ENCODE measurements around the genes MT1E, SLC12A3 and ADGRG1.

DNA sequence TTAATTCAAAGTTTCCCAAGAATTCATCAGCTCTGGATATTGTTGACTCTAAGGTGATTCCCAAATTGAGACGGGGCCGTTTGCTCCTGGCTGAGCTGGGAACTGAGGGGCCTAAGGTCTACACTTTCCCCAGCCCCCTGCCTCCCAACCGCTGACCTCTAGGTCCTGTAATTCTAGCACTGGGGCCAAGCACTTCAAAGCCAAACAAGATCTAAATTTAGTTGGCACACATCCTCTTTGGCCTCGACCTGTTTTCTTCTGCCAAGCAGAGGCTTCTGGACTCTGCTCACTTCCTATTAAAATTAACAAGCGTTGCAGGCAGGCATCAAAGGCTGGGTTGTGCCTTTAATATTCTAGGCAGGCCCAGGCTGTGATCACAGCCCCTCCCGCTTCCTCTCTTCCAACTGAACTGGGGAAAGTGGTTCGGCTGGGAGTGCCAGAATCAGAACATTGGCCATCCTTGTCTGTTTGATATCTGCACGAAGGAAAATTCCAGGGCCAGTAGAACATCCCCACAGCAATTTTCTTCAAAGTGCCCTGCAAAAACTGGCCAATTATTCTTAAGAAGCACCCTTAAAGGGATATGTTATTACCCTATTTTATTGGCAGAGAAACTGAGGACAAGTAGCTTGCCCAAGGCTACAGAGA, 13.0 kb upstream of the MT4 start:
- RAMPAGE, long total RNA: no peak
- RRBS: no CpG with 5 or more reads among the region's 8 CpGs

GRCh38 chr16:56605939-56606495, 2.4 kb upstream of the MT2A start:
- RAMPAGE, long total RNA: no peak
- RRBS: no CpG with 5 or more reads among the region's 4 CpGs

- RAMPAGE, long total RNA: start-site peak on the plus strand at chr16:56625671-56625788, 905 and 926 reads in 2 replicates
- RRBS: under 1% methylated on average over 9 of the region's 49 CpGs
Observed at GRCh38 chr16:56625437-56626358, at the start of gene MT1E. Gene MT1E (plus strand): TSS chr16:56625781.

DNA sequence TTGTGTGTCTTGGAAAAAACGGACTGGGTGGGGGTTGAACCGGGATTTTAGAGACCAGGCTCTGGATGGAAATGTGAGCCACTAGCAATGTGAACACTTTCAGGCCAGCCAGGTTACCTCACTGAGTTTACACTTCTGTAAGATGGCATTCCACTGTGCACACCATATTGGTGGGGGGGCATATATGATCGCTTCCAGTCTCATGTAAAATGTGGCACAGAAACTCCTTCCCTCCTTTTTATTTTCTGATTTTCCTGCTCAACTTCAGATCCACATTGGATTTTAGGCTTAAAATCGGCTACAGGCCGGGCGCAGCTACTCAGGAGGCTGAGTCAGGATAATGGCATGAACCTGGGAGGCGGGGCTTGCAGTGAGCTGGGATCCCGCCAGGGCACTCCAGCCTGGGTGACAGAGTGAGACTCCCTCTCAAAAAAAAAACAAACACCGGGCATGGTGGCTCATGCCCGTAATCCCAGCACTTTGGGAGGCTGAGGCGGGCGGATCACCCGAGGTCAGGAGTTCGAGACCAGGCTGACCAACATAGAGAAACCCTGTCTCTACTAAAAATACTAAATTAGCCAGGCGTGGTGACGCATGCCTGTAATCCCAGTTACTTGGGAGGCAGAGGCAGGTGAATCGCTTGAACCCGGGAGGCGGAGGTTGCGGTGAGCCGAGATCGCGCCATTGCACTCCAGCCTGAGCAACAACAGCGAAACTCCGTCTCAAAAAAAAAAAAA, 1.7 kb downstream of the MT1E start:
- RAMPAGE, long total RNA: no peak
- RRBS: no CpG with 5 or more reads among the region's 25 CpGs

DNA sequence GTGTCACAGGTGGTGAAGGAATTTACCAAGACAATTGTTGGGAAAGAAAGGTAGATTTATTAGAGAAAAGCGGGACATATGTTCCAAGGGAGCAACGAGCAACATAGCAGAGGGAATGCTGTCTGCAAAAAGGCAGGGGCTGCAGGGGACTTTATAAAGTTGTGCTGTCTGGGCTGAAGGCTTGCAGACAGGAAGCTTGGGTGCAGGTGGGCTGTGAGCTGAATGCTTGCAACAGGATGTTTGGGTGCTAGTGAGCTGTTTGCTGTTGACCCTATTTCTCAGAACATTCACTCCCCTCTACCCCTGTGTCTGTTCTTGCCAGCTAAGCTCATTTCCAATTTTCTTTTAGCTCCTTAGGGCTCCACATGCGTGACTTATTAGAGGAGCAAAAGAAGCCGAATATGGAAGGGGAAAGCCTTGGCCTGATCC, 21.5 kb upstream of the NUP93 start:
- RAMPAGE, long total RNA: no peak
- RRBS: no CpG with 5 or more reads among the region's 4 CpGs

DNA sequence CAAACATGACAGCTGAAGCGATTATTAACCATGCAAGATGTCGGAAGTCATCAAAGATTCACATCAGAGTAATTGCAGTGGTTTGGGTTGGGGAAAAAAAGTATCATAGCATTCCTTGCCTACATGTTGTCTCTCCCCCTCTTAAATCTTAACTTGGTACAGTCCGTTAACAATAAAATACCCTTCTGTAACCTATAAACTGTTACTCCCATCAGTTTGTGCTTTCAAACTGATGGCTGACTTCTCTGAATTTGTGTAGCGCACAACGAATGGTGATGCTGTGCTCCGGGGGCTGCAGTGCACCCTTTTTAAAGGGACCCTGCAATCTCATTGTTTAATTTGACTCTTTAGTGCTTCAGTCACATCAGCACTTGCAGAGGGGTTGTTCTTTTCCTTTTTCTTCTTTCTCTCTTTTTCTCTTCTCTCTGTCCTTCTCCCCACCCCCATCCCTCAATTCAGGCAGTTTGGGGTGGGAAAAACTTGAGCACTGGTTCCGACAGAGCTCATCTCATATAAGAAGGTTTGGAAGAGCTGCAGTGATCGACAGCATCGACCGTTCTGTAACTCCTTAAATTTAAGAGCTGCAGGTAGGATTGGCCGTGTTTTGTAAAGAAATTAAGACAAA, 51.8 kb downstream of the NUP93 start:
- RAMPAGE, long total RNA: no peak
- RRBS: no CpG with 5 or more reads among the region's 11 CpGs

GRCh38 chr16:56833300-56833808, 31.7 kb upstream of the SLC12A3 start:
- RAMPAGE, long total RNA: no peak
- RRBS: no CpG with 5 or more reads among the region's 7 CpGs

DNA sequence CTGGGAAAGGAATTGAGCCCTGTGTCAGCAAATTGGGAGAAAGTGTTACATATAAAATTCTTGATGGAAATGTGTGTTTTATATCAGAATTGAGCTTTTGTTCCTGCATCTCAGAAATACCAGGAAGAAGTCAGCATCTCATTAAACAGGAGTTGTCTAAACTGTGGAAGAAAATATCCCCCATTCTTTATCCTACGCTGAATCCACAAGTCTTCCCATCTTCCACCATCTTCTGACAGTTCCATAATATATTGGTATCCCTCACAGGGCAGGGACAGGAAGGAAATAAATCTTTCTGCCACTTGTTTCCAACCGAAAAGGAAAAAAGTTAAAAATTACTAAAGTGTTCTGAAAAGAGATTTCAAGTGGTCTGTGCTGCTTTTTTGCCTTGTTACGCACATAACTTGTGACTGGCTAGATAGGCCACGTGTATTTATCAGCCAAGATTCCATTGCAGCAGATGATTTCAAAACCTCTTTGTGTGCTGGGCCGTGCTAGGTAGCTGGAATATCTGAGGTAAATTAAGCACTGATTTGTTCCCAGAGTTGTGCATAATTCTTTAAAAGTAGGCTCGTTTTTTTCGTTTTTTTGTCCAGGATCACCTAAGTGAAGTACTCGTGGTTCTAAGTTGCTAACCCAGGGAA, 16.6 kb upstream of the SLC12A3 start:
- RAMPAGE, long total RNA: no peak
- RRBS: no CpG with 5 or more reads among the region's 8 CpGs

DNA sequence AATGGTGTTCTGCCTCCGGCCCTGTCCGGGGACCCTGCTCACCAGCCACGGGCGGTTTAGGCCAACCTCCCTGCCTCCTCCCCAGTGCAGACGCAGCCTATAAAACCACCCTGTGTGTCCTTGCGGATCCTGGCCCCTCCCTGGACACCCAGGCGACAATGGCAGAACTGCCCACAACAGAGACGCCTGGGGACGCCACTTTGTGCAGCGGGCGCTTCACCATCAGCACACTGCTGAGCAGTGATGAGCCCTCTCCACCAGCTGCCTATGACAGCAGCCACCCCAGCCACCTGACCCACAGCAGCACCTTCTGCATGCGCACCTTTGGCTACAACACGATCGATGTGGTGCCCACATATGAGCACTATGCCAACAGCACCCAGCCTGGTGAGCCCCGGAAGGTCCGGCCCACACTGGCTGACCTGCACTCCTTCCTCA, at the start of gene SLC12A3:
TSS of gene SLC12A3 (plus strand) at position 130 of the 438 bp plus-strand sequence.
- RAMPAGE, long total RNA: no peak
- RRBS: no CpG with 5 or more reads among the region's 16 CpGs

DNA sequence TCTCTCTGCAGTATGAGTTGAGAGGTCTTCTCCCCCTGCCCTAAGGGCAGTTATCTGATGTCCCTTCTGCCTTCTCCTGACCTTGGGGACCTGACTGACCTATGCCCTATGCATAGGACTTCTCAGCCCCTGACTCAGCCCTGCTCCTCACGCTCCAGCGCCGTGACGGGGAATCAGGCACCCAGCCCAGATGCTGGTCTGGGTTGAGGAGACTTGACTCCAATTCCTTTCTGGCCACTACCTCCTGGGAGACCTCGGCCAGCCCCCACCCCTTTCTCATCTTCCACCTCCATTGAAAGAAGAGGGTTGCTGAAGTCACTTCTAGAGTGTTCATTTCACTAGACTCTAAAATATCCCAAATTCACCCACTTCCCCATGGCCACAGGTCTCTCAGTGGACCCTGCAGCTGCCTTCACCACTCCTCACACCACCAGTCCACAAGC, 45.6 kb downstream of the CPNE2 start:
- RAMPAGE, long total RNA: no peak
- RRBS: no CpG with 5 or more reads among the region's 5 CpGs

DNA sequence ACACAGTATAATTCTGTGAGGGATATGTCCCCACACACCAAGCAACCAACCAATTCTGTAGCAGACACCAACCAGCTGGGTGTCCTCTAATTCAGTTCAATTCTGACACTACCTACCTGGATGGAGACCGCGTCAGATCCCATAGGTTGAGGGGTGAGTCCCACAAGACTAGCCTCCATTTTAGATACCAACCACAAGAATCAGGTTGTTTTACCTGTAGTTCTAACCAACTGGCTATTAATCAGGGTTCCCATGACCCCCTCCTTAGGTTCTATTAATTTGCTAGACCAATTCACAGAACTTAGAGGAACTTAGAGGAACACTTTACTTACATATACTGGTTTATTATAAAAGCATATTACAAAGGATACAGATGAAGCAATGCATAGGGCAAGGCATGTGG, 4.4 kb downstream of the PSME3IP1 start:
- RAMPAGE, long total RNA: no peak
- RRBS: no CpG with 5 or more reads among the region's 2 CpGs

GRCh38 chr16:57252166-57252944, 7.3 kb downstream of the ARL2BP start:
- RAMPAGE, long total RNA: no peak
- RRBS: no CpG with 5 or more reads among the region's 8 CpGs

- RAMPAGE, long total RNA: no peak
- RRBS: no CpG with 5 or more reads among the region's 9 CpGs
Observed at GRCh38 chr16:57316342-57317414, 32.2 kb upstream of the PLLP start.

DNA sequence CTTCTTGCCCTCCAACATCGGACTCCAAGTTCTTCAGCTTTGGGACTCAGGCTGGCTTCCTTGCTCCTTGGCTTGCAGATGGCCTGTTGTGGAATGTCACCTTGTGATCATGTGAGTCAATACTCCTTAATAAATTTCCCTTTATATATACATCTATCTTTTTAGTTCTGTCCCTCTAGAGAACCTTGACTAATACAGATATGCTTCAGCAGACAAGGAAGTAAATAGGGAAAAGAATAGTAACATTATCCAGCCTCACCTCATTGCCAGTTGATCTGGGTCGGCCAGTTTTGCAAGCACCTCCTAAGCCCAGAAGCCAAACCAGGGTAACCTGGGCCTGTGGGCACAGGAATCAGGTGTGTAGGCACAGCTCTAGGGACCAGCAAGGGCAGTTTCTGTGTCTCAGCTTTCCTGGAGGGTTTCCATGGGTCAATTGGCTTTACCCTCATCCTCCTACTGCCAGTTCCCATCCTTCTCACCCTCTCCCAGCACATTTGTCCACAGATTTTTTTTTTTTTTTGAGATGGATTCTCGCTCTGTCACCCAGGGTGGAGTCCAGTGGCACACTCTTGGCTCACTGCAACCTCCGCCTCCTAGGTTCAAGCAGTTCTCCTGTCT, 11.8 kb upstream of the CCL17 start:
- RAMPAGE, long total RNA: no peak
- RRBS: no CpG with 5 or more reads among the region's 4 CpGs

- RAMPAGE, long total RNA: no peak
- RRBS: no CpG with 5 or more reads among the region's 3 CpGs
Observed at GRCh38 chr16:57433786-57434573, 13.2 kb downstream of the CIAPIN1 start.

DNA sequence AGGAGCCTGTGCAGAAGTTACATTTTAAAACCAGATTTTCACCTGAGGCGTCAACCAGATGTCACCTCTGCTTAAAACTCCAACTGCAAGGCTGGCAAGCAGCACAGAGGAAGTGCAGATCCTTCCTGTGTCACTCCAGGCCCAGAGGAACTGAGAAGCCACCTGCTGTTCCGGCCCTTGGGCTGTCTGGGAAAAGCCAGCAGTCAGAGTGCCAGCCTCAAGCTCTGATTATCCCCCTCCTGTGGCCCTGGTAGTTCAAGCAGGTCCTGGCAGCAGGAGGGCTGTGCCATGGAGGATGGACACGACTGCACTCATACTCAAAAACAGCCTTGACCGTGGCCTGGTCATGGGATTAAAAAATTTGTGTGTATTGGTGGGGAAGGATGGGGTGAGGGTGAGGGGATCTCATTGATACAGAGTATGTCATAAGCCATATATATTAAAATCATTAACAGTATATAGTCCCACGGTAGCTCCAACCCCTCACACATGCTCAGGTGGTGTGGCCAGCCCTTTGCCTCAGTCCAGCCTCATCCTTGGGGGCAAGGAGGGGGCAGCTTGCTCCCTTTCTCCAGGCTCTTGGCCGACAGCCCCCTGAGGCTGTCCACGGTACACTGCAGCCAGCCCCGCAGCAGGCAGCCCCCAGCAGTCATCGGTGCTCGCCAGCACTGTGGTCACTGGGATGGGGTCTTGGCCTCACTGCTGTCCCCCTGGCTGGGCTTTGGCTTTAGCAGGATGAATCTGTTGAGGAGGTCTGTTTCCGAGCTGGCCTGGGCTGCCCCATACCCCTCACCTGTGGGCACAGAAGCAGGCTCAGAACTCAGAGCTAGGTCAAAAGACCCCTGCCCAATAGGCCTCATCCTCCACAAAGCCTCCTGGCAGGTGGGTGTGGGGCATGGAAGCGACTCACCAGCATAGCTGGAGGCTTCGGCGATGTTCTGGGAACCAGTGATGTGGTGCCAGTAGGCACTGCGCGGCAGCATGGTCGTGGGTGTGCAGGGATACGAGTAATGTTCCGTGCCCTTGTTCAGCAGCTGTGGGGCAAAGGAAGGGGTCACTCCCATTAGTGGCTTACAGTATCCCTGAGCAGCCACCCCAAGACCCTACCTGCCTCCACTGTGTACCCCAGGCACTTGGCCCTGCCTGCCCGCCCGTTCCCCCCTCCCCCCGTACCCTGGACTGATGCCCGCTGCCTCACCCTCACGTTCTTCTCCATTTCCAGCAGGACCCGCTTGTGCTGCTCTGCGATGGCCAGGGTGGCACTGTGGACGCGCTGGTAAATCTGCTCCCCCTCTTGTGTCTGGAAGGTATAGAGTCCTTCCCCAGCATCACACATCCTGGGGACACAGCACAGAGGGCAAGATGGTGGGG, 10.7 kb downstream of the POLR2C start:
- RAMPAGE, long total RNA: no peak
- RRBS: no CpG with 5 or more reads among the region's 28 CpGs

DNA sequence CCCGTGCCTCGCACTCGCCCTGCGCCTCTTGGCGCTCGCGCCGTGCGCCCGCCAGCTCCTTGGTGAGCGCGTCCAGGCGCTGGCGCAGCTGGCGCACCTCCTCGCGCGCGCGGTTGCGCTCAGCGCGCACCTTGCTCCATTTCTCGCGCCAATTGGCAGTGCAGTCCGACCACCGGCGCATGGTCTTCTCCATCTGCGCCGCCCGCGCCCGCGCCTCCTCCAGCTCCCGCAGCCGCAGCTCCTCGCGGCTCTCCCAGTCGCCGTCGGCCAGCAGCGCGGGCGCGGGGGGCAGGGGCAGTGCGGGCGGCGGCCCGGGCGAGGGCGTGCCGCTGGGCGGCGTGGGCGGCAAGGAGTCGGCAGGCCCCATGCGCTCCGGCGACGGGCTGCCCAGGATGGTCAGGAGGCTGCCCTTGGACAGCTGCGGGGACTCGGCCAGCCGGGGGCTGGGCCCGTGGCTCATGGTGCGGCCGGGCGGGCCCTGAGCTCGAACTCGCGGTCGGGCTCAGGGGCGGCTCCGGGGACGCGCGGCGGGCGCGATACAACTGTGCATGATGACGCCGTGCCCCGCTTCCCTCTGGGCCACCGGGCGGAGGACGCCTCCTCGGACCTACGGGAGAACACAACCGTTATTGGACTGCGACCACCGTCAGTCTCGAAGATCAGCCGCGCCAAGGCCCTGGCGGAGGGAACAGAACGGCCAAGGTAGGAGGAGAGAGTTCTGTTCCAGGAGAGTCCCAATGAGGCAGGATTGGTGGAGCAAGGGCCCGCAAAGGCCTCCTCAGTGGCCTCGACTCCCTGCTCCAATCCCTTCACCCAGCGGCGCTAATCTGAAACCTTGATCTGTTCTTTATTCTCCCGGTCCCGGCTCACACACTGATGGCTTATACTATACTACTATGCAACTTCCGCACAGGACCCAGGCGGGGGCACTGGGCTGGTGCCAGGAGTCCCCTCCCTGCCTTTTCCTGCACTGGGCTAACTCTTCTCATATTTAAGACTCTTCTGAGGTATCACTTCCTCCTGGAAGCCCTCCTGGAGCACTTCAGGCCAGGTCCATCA, 7.3 kb downstream of the CCDC102A start:
- RAMPAGE, long total RNA: no peak
- RRBS: 12% methylated on average over 33 of the region's 103 CpGs

GRCh38 chr16:57544118-57544926, 1.9 kb downstream of the ADGRG5 start:
- RAMPAGE, long total RNA: no peak
- RRBS: no CpG with 5 or more reads among the region's 6 CpGs

DNA sequence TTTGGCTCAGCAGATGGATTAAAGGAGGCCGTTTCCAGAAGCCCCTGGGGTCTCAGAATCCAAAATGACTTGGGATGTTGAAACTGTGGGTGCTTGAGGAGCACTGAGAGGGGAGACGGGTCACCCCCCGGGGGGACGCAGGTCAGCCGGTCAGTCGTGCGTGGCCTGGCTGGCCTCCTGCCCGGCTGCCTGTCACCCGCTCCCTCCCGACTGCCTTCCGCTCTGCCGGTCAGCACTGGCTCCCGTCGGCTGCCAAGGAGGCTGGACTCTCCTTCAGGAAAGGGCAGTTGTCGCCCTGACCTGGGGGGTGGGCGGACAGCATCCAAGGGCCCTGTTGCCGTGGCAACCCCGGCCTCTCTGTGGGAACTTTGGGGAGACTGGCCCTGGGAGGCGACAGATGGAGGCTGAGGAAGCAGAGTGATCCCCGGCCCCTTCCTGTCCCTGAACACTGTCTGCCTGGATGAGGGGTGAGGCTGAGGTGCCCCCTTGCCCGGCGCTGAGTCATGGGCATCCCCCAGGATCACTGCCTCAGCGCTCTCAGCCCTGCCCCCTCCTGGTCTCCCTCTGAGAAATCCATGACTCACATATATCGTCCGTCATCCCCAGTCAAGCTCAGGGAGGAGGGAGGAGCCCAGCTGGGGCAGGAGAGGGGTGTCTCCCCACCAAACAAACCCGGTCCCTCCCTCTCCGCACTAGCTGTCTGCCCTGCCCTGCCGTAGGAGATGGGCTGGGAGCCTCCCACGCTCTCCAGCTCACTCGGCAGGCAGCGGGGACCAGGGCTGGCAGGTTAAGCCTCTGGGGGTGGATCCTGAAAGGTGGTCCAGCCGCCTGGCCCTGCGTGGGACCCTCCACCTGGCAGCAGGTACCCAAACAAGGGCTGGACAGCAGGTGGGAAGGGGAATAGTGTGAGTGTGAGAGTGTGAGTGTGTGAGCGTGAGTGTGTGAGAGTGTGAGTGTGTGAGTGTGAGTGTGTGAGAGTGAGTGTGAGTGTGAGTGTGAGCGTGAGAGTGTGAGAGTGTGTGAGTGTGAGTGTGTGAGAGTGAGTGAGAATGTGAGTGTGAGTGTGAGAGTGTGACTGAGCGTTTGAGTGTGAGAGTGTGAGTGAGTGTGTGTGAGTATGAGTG, at the start of gene ADGRG1:
TSS of gene ADGRG1 (plus strand) at position 690 of the 1,124 bp plus-strand sequence.
- RAMPAGE, long total RNA: no peak
- RRBS: 2% methylated on average over 7 of the region's 36 CpGs

GRCh38 chr16:57935908-57936269, 35.0 kb downstream of the CNGB1 start:
- RAMPAGE, long total RNA: no peak
- RRBS: no CpG with 5 or more reads among the region's 4 CpGs